ENCODE results near the gene TIPIN.

DNA sequence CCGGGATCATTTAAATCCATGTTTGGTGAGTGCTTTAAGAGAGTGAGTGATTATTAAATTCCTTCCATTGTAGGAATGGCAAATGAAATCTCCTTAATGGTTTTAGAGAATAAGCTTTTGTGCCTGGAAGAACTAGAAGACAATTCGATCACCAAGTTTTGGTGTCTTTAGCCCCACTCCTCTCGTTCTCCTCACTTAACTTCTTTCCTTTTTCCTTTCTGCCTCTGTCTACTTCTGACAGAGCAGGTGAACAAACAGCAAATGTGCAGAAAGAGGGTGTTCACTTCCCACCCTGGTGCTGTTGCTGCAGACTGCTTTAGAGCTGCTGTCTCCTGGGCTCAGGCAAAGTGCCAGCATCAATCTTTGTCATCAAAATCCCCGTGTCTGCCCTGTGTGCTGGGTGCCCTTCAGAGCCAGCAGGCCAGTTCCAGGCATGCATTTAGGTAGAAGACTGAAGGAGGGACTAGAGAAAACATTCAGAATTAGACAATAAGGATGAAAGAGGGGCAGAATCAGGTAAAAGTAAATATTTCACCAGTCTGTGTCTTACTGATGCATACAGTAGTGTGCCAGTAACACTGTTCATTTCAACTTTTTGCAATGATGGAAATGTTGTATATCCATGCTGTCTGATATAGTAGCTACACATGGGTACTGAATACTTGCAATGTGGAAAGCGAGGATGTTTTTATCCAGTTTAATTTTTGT, 35.4 kb upstream of the RAB11A start:
- PRO-cap: no peak
- RAMPAGE, long total RNA: no peak
- RRBS: no CpG with 5 or more reads among the region's 5 CpGs

GRCh38 chr15:66356519-66357365, at the start of gene TIPIN:
Gene TIPIN (minus strand): TSS chr15:66356685.
- PRO-cap: bidirectional peak, plus-strand start at chr15:66356972, minus-strand start at chr15:66356654
- RAMPAGE, long total RNA: no peak
- RRBS: no CpG with 5 or more reads among the region's 45 CpGs

GRCh38 chr15:66387711-66387791, 839 bp downstream of the MAP2K1 start:
- PRO-cap: no peak
- RAMPAGE, long total RNA: no peak
- RRBS: no CpG with 5 or more reads among the region's 2 CpGs

DNA sequence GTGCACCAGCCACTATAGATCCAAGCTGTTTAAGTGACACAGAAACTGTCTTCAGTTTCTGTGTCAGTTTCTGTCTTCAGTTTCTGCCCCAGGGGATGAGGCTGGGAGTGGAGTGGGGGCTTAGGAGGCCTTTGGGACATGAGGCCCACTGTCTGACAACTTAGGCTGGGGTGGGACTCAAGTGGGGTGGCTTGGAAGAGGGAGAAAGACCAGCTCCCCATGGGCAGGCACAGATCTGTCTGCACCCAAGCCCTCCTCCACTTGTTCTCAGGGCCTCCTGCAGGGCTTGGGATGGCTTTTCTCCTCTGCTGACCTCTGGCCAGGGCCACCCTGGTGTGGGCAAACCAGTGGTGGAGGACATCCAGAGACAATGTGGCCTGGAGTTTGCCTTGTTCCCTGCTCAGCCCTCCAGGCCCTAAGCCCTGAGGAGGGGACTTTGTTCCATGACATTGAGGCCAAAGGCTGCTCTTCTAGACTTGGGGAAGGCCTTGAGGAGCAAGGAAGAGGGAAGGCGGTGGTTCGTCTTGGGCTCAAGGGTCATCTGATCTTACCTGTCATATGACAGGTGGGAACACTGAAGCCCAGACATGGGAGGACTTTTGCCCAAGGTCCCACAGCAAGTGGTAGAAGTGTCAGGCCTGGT, 60.3 kb upstream of the SMAD6 start:
- PRO-cap: no peak
- RAMPAGE, long total RNA: no peak
- RRBS: no CpG with 5 or more reads among the region's 2 CpGs

GRCh38 chr15:66644331-66644942, 57.6 kb upstream of the SMAD6 start:
- PRO-cap: no peak
- RAMPAGE, long total RNA: no peak
- RRBS: no CpG with 5 or more reads among the region's 12 CpGs

DNA sequence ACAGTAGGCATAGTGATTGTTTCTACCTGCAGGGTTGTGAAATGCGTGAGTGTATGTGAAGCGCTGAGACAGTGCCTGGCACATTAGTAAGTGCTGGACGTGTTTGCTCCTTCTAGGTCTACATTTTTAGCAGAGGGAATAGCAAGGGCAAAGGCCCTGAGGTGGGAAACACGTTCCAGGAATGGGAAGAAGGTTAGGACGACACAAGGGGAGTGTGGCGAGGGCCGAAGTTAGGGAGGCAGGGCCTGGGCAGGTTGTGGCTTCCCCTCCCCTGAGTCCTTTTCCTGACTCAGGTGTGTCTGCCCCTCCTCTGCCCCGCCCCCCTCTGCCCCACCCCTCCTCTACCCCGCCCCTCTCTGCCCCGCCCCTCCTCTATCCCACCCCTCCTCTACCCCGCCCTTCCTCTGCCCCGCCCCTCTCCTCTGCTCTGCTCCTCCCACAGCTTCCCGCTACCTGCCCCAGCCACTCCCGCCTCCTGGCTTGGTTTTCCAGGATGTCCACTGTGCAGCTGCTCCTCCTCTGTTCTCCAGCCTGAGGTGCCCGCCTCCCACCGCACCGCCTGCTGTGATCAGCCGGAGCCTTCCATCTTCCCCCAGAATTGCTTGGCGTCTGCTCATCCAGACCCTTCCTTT, 31.1 kb upstream of the SMAD6 start:
- PRO-cap: no peak
- RAMPAGE, long total RNA: no peak
- RRBS: no CpG with 5 or more reads among the region's 19 CpGs

GRCh38 chr15:66718672-66719244, 16.7 kb downstream of the SMAD6 start:
- PRO-cap: no peak
- RAMPAGE, long total RNA: no peak
- RRBS: no CpG with 5 or more reads among the region's 5 CpGs

DNA sequence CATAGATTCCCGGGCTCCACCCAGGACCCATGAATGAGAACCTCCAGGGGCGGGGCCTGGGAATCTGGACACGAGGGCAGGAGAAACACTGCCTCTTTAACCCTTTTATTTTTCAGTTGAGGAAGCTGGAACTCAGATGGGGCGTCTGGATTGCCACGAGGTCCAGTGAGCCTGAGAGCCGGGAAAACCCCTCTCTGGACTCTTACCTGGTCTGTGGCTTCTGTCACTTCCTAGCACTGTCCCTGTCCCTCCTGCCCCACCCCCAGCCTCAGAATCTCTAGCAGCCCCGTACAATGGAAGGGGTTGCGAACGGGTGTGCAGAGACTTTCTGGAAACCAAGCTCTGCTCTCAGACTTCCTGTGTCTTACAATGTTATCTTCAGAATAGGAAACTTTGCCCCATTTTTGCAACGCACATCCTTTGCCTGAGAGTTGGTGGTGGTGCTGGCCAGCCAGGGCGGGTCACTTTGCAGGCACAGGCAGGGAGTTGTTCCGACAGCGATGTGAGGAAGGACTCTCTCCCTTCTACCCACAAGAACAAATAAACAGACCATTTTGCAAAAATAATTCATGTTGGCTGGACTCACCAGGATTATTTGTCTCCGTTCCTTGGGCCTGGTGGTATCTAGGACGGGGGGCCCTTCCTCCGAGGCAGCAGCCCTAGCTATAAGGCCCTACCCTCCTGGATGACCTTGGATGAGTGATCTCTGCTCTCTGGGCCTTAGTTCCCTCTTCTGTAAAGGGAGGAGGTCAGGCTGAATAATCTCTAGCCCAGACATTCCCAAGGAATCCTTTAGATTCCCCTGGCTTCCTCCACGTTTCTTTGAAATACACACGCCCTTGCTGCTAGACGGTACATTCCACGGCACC, 59.2 kb downstream of the SMAD6 start:
- PRO-cap: no peak
- RAMPAGE, long total RNA: no peak
- RRBS: no CpG with 5 or more reads among the region's 20 CpGs

DNA sequence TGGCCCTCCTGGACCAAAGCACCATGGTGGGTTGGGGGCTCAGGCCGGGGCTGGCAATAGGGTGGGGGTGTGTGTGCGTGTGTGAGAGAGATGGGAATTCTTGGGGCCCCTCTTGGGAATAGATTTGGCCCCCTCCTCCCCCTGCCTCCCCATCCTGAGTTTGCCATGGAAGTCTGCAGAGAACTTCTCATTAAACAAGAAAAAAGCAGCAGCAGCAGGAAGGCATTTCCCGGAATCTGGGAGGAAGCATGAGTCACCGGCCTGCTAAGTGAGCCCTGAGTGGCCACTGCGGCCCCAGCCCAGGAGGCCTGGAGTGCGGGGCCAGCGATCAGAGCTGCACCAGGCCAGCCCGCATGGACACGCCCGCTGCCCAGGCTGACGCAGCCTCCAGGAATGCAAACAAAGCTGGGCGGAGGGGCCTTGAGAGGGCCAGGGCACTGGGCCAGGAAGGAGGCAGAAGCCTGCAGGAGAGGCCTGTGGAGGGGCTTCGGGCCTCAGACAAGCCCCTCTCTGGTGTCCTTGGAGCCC, 101.0 kb downstream of the SMAD6 start:
- PRO-cap: no peak
- RAMPAGE, long total RNA: no peak
- RRBS: no CpG with 5 or more reads among the region's 13 CpGs

GRCh38 chr15:66849822-66850490, 147.9 kb downstream of the SMAD6 start:
- PRO-cap: no peak
- RAMPAGE, long total RNA: no peak
- RRBS: no CpG with 5 or more reads among the region's 20 CpGs

DNA sequence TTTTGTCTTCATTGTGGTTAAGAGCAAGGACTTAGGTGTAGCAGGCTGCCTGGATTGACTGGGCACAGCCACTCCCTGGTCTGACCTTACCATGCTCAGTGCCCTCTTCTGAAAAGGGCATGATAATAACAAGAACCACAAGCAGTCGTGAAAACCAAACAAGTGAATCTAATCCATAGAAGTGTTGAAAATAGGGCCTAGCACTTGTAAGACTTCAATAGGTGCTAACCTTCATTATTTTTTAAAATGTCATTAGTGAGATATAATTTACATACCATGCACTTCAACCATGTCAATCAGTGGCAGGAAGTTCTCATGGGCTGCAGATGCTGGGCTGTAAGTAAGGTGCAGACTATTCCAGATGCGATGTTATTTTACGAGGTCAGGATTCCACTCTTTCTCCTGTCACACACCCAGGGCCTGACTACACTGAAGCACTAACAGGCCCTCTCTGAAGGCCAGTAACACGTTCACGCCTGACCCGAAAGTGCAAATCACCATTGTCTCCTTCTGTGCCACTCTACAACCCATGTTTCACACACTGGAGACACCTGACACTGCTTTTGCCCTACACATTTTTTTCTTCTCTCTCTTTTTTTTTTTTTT, 9.2 kb upstream of the SMAD3 start:
- PRO-cap: no peak
- RAMPAGE, long total RNA: no peak
- RRBS: no CpG with 5 or more reads among the region's 6 CpGs

DNA sequence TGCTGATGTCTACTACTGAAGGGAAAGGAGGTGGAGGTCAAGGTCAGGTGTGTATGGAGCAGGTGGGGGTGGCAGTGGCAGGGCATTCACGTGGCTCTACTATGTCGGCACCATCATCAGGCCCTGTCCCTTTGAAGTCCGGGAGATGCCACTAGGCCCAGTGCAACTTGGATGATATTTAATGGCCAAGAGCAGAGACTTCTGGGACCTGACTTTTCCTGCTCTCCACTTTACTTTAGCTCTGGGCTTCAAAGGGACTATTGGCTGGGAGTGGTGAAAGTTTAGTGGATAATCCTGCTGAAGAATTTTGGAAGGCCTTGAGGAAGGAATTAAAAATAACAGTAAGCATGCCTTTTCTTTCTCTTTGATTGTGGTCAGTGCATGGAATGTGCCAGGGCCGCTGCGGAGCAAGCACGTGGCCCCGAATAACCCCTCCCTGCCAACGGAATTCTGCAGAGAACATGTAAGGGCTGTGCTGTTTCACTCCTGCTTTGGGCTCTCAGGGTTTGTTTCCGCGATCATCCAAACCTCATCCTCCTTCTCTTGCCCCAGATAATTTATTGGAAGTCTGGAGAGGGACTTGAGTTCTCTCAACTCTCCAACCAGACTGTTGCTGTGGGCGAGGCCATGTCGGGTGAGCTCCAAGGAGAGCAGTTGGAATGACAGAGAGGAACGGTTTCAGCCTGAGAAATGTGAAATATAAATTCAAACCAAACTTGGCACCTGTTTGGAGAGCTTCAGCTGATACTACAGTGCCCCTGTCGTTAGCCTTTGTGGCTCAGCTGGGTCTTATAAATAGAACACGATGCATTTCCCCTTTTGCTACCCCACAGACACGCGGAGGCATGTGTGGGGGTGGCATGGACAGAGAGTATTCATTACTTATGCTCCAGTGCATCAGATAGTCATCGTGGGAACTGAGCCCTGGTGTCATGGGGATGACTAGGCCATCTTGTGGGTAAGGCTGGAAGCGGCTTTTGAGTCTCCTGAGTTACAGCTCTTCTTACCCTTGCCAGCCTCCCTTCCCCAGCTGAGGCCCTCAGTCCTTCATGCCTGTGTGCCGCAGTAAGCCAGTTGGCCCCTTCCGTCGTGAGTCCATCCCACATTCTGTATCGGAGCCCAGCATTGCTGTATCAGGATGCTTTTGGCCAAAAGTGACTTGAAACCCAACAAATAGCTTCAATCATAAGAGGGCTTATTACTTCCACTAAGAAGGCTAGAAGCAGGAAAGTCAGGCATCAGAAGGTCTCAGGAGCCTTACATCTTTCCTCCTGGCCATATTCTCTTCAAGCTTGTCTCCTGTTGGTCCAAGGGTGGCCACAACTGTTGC, 15.4 kb downstream of the SMAD3 start:
- PRO-cap: no peak
- RAMPAGE, long total RNA: no peak
- RRBS: no CpG with 5 or more reads among the region's 23 CpGs

- PRO-cap: no peak
- RAMPAGE, long total RNA: no peak
- RRBS: no CpG with 5 or more reads among the region's 23 CpGs
These were observed 33.0 kb downstream of the SMAD3 start for GRCh38 chr15:67097992-67099278.

DNA sequence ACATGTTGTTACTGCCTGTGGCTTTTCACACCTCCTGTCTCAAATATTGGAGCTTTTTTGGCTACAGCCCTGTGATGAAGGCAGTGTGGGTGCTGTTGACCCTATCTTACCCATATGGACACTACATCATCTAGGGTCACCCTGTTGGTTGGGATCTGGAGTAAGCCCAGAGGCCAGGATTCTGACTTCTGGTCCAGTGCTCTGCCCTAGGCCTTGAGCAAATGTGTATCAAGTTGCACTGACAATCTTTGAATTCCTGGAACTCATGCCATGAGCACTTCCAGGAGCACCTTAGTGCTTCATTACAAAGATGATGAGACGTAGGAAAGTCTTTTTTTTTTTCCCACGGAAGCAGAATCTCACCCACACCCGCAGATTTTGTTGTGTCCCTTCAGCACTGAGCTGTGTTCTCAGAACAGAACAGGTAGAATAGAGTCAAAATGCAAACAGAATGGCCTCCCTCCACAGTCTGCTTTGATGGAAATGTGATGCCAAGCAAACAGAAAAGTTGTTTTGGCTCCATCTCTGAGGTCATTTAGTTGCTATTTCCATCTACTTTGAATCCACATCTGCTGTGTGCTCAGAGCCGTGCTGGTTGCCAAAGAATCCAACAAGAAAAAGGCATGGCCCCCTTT, 49.6 kb downstream of the SMAD3 start:
- PRO-cap: no peak
- RAMPAGE, long total RNA: no peak
- RRBS: no CpG with 5 or more reads among the region's 4 CpGs

- PRO-cap: no peak
- RAMPAGE, long total RNA: no peak
- RRBS: no CpG with 5 or more reads among the region's 5 CpGs
These were observed 54.6 kb downstream of the SMAD3 start for GRCh38 chr15:67119964-67120380.

DNA sequence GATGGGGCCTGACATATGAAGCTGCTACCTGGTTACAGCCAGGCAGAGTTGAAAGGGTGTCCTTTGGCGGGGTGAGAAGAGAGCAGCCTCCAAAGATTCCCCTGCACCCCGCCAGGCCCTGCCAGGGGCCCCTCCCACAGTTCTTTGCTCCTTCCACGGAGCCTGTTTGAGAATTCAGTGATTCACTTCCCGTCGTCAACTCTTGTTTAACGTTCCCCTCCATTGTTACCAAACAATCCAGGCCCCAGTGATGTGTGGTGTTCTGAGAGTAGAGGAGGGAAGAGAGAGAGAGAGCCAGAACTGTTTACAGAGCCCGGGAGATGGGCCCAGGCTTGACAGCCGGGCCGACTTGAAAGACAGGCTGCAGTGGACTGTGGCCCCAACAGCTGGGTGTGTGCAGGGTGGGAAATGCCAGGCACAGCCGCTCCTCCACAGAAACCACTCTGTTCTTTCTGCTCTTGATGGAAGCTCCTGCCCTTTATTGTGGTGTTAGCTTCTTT, 81.5 kb downstream of the SMAD3 start:
- PRO-cap: no peak
- RAMPAGE, long total RNA: no peak
- RRBS: no CpG with 5 or more reads among the region's 10 CpGs

DNA sequence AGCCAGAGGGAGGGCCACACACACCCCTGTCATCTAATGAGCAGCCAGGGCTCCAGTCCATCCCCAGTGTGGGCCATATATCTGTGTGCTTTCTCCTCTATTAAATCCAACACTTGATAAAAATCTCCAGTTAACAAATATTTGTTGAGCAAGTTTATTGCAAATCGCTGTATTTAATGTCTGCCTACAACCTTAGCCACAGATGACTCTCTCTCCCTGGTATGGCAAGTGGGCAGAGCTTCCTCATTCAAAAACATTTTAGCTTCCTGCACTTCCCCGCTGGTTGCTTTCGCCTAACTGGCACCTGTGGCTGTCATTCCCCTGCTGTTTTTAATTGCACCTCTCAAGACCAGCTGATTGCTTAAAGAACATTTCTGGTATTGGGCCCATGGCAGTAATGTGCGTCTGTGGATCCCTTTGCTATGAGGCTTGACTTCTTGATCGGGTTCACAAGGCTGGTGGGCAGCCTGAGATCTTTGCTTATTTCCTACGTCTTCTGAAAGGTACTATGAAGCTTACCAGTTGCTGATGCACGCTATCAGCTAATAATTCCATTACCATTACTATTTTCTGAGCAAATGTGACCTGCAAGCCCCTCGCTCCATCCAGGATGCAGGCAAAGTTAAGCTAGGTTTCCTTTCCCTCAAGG, 83.0 kb downstream of the SMAD3 start:
- PRO-cap: no peak
- RAMPAGE, long total RNA: no peak
- RRBS: no CpG with 5 or more reads among the region's 8 CpGs

- PRO-cap: no peak
- RAMPAGE, long total RNA: no peak
- RRBS: 81% methylated on average over 2 of the region's 9 CpGs
These were observed 83.1 kb downstream of the AAGAB start for GRCh38 chr15:67171148-67171937.

- PRO-cap: no peak
- RAMPAGE, long total RNA: no peak
- RRBS: no CpG with 5 or more reads among the region's 6 CpGs
These were observed 76.0 kb downstream of the AAGAB start for GRCh38 chr15:67178413-67178907.

- PRO-cap: no peak
- RAMPAGE, long total RNA: no peak
- RRBS: no CpG with 5 or more reads among the region's 12 CpGs
These were observed 819 bp downstream of the AAGAB start for GRCh38 chr15:67253573-67254110.

All from lung (tissue), 4 donors.